H1 (cell line): ENCODE results near the genes SMIM15 and RNF180.

DNA sequence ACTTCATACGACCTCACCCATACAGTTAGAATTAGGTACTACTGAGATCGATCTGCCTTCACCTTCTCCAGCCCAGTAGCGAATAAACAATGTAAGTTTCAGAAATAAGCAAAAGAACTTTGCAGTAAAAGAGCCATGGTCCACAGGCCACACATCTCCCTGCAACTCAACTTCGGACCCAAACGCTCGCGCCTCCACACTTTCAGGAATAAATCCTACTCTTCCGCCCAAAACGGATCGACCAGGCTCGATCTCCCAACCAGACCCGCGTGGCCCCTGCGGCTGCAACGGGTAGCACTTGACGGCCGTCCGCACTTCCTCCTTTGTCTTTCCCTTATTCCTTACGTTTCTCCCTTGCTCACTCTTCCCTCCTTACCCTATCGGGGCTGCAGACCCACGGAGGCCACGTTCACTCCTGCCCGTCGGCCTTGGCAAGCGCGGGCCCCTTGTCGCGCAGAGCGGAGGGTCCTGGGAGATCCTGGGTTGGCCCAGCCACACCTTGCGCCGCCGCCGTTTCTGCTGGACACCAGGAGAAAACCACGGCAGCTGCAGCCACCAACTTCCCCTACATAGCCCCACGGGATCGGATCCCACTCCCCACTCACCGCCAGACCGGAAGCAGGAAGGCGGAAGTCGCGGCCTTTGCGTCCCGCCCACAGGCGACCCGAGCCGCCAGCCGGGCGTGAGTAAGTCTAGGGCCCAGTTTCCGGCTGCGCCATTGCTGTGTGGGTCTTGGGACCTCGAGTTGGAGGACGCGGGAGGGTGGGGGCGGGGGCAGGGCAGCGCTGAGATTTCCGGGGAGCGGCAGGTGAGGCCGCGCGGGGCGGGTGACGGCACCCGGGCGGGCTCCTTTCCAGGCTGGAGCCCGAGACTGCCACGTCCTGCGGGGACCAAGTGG is at the start of gene SMIM15:
Gene SMIM15, minus strand, starts transcription at position 628 of the 898 bp plus-strand sequence.
- RRBS, result under 1% methylated on average over 23 of the region's 67 CpGs
CAGE:
- cytosol, long polyA plus RNA, result start-site peak on the minus strand centred at position 592 of the sequence, 53 bp wide, 2,432 reads; start-site peak on the plus strand centred at position 691 of the sequence, 24 bp wide, 34 reads; start-site peak on the plus strand centred at position 789 of the sequence, 45 bp wide, 76 reads
- long polyA plus RNA, result start-site peak on the minus strand centred at position 599 of the sequence, 61 bp wide, 2,474 and 2,680 reads in 2 replicates; start-site peak on the plus strand centred at position 755 of the sequence, 145 bp wide, 36 and 53 reads in 2 replicates
- nucleus, long polyA plus RNA, result start-site peak on the minus strand centred at position 602 of the sequence, 72 bp wide, 1,820 reads; start-site peak on the plus strand centred at position 720 of the sequence, 125 bp wide, 89 reads

DNA sequence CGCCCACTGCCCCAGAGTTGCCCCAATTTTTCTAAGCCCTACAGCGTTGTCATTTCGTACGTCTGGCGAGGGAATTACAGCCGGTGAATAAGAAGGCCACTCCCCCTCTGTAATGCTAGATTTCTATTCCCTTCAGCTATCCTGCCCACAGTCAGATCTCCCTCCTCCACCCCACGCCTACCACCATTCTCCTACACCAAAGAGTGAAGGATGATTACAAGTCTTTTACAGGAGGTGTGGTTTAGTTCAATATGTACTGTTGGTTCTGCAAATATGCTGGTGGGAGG is 83.7 kb upstream of the SMIM15 start:
- RRBS, result no CpG with 5 or more reads among the region's 7 CpGs
CAGE:
- cytosol, long polyA plus RNA, result no peak
- long polyA plus RNA, result no peak
- nucleus, long polyA plus RNA, result no peak

CAGE:
- cytosol, long polyA plus RNA, result no peak
- long polyA plus RNA, result no peak
- nucleus, long polyA plus RNA, result no peak
Observed at GRCh38 chr5:61257659-61257916, 74.5 kb upstream of the ZSWIM6 start.

GRCh38 chr5:61330243-61330979 is 1.6 kb upstream of the ZSWIM6 start:
- RRBS, result 2% methylated on average over 13 of the region's 54 CpGs
CAGE:
- cytosol, long polyA plus RNA, result no peak
- long polyA plus RNA, result no peak
- nucleus, long polyA plus RNA, result no peak

DNA sequence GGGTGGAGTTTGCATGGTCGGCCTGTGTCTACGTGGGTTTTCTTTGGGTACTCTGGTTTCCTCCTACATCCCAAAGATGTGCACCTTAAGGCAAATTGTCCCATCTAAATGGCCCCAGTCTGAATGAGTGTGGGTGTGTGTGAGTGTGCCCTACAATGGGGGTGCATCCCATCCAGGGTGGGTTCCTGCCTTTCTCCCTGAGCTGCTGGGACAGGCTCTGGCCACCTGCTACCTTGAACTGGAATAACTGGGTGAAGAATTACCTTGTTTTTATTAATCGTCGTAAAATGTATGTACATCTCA is 9.0 kb downstream of the ZSWIM6 start:
- RRBS, result no CpG with 5 or more reads among the region's 4 CpGs
CAGE:
- cytosol, long polyA plus RNA, result no peak
- long polyA plus RNA, result no peak
- nucleus, long polyA plus RNA, result no peak

- RRBS, result no CpG with 5 or more reads among the region's 1 CpG
CAGE:
- cytosol, long polyA plus RNA, result no peak
- long polyA plus RNA, result no peak
- nucleus, long polyA plus RNA, result no peak
Observed at GRCh38 chr5:61425143-61425711, 93.2 kb downstream of the ZSWIM6 start.

GRCh38 chr5:61530016-61530406 is 198.0 kb downstream of the ZSWIM6 start:
- RRBS, result no CpG with 5 or more reads among the region's 3 CpGs
CAGE:
- cytosol, long polyA plus RNA, result no peak
- long polyA plus RNA, result no peak
- nucleus, long polyA plus RNA, result no peak

DNA sequence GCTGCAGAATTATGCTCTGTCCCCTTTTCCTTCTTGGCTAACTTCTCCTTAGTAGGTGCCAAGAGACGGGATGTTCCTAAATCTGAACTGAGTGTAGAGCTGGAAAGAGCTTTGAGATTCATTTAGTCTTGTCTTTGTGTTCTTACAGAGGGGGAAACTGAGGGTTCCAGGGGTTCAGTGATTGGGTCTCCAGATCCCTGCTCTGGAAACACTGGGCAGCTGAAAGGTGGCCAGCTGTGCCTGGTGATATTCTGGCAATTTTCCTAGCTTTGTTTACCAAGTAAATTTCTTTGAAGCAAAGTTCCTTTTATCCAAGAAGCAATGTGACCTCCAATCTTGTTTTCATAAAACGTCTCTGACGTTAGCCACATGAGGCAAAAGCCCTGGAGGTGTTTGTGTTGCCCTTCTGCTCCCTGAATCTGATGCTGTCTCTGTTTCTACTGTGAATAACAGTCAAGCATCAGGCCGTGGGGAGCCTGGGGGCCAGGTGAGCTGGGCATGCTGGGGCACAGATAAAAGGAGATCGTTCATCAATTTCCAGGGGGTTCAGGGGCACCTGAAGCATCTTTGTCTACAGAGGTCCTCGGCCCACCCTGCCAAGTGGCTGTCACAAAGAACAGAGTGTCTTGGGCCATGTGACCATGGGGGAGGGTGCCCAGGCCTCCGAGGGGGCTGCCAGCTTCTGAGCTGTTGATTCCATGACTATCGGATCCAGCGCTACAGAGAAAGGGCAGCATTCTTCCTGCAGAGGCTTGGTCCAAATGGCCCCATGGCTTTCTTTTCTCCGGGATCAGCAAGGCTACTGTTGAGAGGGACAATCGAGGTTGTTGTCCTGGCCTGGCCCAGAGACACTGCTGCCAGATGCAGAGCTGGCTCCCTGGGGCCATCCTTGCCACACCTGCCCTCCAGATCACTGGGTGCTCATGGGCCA is 288.9 kb downstream of the ZSWIM6 start:
- RRBS, result no CpG with 5 or more reads among the region's 11 CpGs
CAGE:
- cytosol, long polyA plus RNA, result no peak
- long polyA plus RNA, result no peak
- nucleus, long polyA plus RNA, result no peak

- RRBS, result no CpG with 5 or more reads among the region's 2 CpGs
CAGE:
- cytosol, long polyA plus RNA, result no peak
- long polyA plus RNA, result no peak
- nucleus, long polyA plus RNA, result no peak
Observed at GRCh38 chr5:61626966-61627187, 294.8 kb downstream of the ZSWIM6 start.

GRCh38 chr5:61667513-61668055 is 335.5 kb downstream of the ZSWIM6 start:
- RRBS, result no CpG with 5 or more reads among the region's 6 CpGs
CAGE:
- cytosol, long polyA plus RNA, result no peak
- long polyA plus RNA, result no peak
- nucleus, long polyA plus RNA, result no peak

CAGE:
- cytosol, long polyA plus RNA, result no peak
- long polyA plus RNA, result no peak
- nucleus, long polyA plus RNA, result no peak
Observed at GRCh38 chr5:62265503-62265835, 40.5 kb upstream of the KIF2A start.

DNA sequence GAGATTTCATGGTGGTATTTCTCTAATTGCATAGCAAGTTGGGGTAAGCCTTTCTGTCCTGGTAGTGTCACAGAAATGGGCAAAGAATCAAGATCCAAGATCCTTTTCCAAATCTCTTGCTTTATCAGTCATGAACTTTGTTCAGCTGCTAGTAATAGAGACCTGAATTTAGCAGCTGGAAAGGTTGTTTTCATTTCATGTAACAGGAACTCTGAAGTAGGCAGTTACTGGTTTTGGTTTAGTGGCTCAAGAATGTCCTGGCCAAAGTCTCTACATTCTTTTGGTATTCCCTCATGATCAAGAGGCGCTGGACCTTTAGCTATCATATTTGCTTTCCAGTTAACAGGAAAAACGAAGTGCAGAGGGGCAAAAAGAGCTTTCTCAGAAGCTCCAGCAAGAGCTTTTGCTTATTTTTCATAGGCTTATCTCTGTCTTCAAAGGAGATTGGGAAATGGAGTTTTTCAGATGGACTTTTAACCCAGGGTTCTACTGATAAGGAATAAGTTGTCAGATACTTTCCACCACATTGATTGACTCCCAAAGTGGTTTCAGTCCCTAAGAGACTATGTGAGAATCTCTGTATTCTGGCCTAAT is 359.1 kb downstream of the LRRC70 start:
- RRBS, result no CpG with 5 or more reads among the region's 2 CpGs
CAGE:
- cytosol, long polyA plus RNA, result no peak
- long polyA plus RNA, result no peak
- nucleus, long polyA plus RNA, result no peak

DNA sequence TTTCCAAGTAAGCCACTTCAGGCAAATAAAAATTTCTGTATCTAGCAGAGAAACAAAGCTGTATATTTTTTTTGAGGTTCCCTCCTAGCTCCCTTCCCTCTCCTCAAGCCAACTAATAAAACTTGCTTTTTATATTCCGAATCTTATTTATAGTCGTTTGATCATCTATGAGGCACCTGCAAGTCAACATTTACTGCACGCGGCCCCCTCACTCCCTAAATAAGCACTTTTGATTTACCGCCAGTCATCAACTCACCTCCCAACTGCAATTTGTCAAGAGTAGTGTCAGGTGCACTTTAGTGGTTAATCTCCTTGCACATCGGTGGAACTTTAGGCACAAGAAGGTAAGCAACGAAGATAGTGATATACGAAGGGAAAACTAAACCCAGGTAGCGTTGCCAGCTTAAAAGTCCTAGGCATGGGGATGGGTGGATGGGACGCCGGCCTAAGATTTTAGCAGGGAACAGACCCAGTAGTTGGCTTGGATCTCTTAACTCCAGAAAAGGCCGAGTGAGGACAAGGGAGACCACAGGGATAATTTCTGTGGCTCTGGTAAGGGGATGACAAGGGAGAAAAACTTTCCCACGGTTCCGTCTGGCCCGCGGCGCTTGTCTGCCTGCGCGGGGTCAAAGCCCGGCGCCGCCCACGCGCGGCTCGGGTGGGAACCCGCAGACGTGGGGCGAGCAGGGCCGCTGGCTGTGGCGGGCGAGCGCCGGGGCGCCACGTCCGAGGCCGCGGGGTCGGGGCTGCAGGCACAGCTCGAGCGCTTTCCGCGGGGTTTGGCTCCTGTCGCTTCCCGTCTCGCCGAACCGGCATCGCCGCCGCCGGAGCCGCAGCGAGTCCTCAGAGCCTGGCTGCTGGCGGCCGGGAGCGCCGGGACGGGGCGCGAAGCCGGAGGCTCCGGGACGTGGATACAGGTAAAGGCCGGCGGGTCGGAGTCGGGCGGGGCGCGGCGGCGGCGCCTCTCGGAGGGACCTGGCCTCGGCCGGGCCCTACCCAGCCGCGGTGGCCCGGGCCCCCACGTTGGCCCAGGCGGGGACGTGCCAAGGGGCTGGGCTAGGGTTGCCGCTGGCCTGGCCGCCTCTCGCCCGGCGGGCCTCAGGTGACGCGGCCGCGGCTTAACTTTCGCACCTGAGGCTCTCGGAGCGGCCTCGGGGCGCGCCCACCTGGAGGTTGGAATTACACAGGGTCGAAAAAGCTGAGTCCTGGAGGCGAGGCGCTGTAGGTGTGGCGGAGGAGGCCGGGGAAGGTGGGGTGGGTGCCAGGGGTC is at the start of gene RNF180:
Gene RNF180, plus strand, starts transcription at position 807 of the 1,270 bp plus-strand sequence.
- RRBS, result 1% methylated on average over 51 of the region's 104 CpGs
CAGE:
- cytosol, long polyA plus RNA, result no peak
- long polyA plus RNA, result start-site peak on the plus strand centred at position 866 of the sequence, 80 bp wide, 13 and 11 reads in 2 replicates
- nucleus, long polyA plus RNA, result start-site peak on the plus strand centred at position 854 of the sequence, 55 bp wide, 26 reads

GRCh38 chr5:64690918-64691442 is 677 bp downstream of the SHISAL2B start:
- RRBS, result 3% methylated on average over 8 of the region's 27 CpGs
CAGE:
- cytosol, long polyA plus RNA, result no peak
- long polyA plus RNA, result no peak
- nucleus, long polyA plus RNA, result no peak

- RRBS, result no CpG with 5 or more reads among the region's 2 CpGs
CAGE:
- cytosol, long polyA plus RNA, result no peak
- long polyA plus RNA, result no peak
- nucleus, long polyA plus RNA, result no peak
Observed at GRCh38 chr5:64800022-64800576, 31.4 kb downstream of the CWC27 start.

- RRBS, result no CpG with 5 or more reads among the region's 1 CpG
CAGE:
- cytosol, long polyA plus RNA, result no peak
- long polyA plus RNA, result no peak
- nucleus, long polyA plus RNA, result no peak
Observed at GRCh38 chr5:65036346-65036545, 267.5 kb downstream of the CWC27 start.

- RRBS, result no CpG with 5 or more reads among the region's 8 CpGs
CAGE:
- cytosol, long polyA plus RNA, result no peak
- long polyA plus RNA, result no peak
- nucleus, long polyA plus RNA, result no peak
Observed at GRCh38 chr5:65061319-65061966, 292.7 kb downstream of the CWC27 start.

- RRBS, result 3% methylated on average over 4 of the region's 36 CpGs
CAGE:
- cytosol, long polyA plus RNA, result no peak
- long polyA plus RNA, result no peak
- nucleus, long polyA plus RNA, result no peak
Observed at GRCh38 chr5:65721285-65721951, 491 bp downstream of the SGTB start.

DNA sequence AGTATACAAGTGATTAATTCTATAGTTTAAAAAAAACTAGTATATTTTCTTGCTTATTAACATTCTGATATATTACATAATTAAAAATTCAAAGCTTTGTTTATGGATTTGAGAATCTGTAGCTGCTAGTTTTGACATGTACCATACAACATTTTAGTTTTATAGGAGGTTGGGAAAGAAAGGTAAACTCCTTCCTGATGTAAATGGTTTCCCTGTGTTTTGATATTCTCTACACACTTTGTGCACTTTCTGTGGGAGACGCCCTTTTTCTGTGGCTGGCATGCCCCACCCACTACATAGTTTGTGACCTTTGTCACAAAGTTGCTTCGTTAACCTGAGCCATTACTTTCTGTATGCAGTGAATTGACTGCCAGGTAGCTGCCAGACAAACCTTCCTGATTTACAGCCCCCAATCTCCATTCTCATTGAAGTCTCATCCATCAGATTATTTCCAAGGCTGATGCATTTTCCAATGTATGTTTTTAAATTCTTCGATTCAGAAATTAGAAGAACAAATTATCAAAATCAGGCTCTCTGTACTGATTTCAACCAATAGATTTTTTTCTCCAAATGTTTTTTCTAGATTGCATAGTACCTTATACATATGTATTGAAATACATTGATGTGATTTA is 90.7 kb downstream of the NLN start:
- RRBS, result no CpG with 5 or more reads among the region's 3 CpGs
CAGE:
- cytosol, long polyA plus RNA, result no peak
- long polyA plus RNA, result no peak
- nucleus, long polyA plus RNA, result no peak

- RRBS, result no CpG with 5 or more reads among the region's 11 CpGs
CAGE:
- cytosol, long polyA plus RNA, result no peak
- long polyA plus RNA, result no peak
- nucleus, long polyA plus RNA, result start-site peak on the plus strand at chr5:65975658-65975686, 5 reads
Observed at GRCh38 chr5:65975194-65976024, 49.0 kb downstream of the ERBIN start.